Foreskin keratinocyte (primary cell): ENCODE results near the genes CXCL1, ODAPH, FAM47E, STBD1 and SHROOM3.

DNA sequence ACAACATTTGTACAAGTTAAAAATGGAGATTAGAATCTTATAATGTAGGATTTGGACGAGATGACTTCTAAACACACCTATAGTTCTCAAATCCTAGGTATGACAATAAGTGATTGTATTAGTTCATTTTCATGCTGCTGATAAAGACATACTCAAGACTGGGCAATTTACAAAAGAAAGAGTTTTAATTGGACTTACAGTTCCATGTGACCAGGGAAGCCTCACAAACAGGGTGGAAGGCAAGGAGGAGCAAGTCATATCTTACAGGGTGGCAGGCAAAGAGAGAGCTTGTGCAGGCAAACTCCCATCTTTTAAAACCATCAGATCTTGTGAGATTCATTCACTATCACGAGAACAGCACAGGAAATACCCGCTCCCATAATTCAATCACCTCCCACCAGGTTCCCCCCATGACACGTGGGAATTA lies 19.6 kb upstream of the CXCL8 start:
- RAMPAGE, total RNA: no peak

DNA sequence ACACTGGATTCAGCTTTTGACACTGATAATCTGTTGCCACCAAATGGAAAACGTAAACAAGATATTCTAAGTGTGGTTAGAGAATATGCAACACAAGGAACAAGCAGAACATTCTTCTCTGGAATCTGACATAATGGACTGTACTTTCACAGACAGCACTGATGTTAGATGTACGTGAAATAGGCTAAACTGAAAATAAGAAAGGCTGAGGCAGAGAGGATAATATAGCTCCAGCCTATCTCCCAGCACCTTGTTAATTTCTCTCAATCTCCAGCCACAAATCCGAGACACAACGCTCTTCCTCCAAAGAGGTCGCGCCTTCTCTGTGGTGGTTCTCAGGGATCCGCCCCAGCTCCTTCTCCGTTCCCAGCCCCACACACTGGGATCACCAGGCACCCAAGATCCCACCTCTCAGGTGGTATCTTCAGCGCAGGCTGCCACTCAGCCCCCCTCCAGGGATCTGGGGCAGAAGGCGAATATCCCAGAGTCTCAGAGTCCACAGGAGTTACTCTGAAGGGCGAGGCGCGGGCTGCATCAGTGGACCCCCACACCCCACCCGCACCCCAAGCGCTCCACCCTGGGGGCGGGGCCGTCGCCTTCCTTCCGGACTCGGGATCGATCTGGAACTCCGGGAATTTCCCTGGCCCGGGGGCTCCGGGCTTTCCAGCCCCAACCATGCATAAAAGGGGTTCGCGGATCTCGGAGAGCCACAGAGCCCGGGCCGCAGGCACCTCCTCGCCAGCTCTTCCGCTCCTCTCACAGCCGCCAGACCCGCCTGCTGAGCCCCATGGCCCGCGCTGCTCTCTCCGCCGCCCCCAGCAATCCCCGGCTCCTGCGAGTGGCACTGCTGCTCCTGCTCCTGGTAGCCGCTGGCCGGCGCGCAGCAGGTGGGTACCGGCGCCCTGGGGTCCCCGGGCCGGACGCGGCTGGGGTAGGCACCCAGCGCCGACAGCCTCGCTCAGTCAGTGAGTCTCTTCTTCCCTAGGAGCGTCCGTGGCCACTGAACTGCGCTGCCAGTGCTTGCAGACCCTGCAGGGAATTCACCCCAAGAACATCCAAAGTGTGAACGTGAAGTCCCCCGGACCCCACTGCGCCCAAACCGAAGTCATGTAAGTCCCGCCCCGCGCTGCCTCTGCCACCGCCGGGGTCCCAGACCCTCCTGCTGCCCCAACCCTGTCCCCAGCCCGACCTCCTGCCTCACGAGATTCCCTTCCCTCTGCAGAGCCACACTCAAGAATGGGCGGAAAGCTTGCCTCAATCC lies at the start of gene CXCL1:
Gene CXCL1 (plus strand): TSS at position 710 of the 1,261 bp plus-strand sequence.
- RAMPAGE, total RNA: no peak

DNA sequence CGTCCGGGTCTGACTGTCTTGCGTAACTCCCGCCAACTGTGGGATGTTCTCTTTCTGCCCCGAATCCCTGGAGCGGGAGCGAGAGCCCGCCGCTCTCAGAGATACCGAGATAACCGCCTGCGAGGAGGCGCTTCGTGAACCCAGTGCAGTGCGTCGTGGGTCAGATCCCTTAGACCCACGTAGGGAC lies 256 bp upstream of the CXCL2 start:
- RAMPAGE, total RNA: no peak

- RAMPAGE, total RNA: no peak
Observed at GRCh38 chr4:74103906-74104344, 4.9 kb upstream of the CXCL2 start.

DNA sequence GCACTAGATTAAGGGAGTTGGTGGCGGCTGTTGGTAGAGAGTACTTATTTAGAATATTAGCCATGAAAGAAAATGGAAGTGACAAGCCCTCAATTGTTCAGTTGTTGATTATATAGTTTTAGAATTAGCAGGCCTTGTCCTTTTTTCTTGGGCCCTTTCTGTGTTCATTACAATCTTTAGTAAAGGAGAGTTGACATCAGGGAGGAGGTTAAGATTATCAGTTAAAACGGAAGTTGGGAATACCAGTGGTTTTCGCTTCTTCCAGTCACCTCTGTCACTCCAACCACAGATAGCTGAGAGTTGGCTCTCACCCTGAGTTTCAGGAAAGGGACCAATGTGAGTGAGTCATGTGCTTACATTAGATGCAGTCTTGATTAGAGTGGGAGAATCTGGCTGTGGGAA lies 29.7 kb downstream of the EREG start:
- RAMPAGE, total RNA: no peak

DNA sequence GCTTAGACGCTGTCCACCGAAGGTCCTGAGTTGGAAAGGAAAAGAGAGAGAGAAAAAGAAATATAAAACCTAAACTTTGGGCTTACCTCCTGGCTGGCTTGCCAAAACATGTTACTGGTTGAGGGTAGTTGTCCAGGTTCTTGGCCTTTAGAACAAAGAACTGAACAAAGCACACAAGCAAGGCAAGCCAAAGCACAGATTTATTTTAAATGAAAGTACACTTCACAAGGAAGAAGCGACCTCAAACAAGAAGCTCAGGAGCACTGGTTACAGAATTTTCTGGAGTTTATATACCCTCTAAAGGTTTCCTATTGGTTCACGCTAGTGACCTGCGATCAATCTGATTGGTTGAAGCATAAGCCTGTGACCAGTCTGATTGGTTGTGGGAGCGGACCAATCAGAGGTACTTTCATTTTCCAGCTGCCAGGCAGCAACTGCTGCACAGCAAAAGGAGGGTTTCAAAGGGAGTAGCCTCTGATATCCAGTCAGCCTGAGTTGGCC lies 4.7 kb upstream of the AREG start:
- RAMPAGE, total RNA: no peak

GRCh38 chr4:74935017-74935418 lies 2.1 kb downstream of the PARM1 start:
- RAMPAGE, total RNA: no peak

DNA sequence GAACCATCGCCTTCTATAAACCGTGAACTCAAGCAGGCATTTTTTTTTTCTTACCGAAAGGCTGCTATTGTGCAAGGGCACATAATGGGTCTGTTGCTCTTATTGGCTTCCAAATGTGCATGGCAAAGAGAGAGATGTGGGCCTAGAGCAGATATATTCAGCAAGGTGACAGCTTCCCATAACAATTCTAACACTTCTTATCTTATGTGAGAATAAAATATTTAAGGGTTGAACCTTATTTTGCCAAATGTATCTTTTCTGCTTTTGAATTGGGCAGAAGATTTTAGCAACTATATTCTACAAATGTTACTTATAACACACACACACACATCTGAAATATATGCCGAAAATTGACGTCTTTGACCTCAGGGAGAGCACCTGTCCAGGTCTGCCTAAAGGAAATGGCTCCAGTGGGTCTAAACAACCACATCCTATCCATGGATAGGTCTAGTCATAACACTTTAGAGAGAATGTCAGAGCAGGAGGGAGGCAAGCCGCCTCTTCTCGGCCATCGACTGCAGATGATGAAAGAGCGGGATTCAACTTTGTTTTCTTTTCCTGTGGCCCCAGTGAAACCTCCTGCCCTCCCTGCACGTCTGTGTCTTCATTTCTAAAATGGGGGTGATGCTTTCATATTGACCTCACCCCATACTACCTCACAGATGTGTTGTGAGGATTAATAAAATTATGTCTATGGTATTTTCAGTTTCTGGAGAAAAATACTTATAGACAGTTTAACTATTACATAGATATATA lies 115.9 kb downstream of the PARM1 start:
- RAMPAGE, total RNA: no peak

- RAMPAGE, total RNA: no peak
Observed at GRCh38 chr4:75555620-75556133, at the start of gene ODAPH. TSS of gene ODAPH (plus strand) at chr4:75556066.

- RAMPAGE, total RNA: no peak
Observed at GRCh38 chr4:75645017-75645880, 14.9 kb upstream of the CDKL2 start.

DNA sequence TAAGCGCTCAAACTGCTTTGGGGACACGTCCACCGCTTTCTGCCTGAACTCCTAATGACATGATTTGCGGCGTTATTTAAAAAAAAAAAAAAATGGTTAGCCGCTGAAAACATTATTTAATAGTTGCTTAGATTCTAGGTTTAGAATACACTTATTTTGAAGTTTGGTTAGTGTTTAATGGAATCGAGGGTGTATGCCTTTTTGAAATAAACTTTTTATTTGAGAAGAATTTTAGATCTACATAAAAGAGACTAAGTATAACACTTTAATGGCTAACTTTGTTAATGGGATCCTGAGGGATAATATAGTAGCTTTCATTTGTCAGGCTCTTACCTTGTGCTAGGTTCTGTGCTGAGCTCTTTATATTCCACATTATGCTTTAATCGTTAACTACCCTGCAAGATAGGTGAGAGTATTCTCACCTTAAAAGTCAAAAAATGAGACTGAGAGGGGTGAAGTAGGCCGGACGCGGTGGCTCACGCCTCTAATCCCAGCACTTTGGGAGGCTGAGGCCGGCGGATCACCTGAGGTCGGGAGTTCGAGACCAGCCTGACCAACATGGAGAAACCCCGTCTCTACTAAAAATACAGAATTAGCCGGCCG lies 1.3 kb downstream of the USO1 start:
- RAMPAGE, total RNA: no peak

DNA sequence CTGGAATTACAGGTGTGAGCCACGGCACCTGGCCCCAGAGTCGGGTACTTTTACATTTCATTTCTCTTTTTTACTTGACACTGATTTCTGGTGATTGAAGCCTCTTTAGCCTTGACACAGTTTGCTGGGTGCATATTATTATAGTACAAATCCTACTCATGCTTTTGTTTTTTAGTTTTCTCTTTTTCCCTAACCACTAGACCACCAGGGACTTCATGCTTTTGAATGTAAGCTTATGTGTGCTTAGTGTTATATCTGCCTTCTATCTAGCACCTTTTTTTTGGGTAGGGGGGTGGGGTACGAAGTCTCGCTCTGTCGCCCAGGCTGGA lies 4.6 kb downstream of the USO1 start:
- RAMPAGE, total RNA: no peak

DNA sequence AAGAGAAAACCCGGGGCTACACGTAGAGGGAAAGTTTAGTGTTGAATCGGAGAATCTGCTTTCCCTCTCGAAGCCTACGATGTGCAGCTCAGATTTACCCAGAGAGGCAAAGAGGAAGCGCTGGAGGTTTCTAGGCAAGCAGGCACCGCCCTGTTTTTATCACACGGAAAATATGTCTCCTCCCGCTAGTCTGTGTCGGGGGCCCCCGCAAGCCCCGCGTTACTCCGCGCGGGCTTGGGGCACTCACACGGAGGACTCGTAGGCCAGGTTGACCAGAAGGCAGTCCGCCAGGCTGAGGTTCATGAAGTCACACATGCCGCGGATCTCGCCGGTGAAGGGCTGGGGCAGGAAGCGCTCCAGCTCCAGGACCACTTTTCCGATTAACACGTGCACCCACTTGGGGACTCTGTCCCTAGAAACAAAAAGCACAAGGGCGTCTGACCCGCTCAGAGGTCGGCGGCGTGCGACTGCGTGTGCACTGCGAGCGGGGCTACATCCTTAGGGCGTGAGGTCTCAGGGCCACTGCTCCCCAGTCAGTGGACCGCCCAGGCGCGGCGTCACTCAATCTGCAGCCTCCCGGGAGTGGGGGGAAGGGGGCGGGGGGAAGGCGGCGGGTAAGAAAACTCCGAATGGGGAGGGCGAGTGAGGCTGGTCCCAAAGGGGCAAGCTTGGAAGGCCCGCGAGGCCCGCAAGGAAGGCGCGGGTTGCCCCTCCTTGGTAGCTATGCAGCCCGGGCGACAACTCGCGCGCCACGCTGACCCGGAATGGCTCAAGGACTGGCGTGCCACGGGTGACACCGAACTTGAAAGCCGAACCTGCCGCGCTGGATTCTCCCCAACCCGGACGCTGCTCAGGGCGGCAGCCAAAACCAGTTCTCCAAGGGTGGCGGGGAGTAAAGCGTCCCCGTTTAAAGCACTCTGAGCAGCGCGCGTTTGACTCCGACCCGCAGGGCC lies 783 bp downstream of the NAAA start:
- RAMPAGE, total RNA: no peak

GRCh38 chr4:75988972-75989877 lies 1.5 kb downstream of the SDAD1 start:
- RAMPAGE, total RNA: no peak

GRCh38 chr4:76251377-76252583 lies at the start of gene FAM47E:
TSS of gene FAM47E (plus strand) at chr4:76251721.
- RAMPAGE, total RNA: no peak

- RAMPAGE, total RNA: no peak
Observed at GRCh38 chr4:76305842-76307001, at the start of gene STBD1. TSS of gene STBD1 (plus strand) at chr4:76306733.

DNA sequence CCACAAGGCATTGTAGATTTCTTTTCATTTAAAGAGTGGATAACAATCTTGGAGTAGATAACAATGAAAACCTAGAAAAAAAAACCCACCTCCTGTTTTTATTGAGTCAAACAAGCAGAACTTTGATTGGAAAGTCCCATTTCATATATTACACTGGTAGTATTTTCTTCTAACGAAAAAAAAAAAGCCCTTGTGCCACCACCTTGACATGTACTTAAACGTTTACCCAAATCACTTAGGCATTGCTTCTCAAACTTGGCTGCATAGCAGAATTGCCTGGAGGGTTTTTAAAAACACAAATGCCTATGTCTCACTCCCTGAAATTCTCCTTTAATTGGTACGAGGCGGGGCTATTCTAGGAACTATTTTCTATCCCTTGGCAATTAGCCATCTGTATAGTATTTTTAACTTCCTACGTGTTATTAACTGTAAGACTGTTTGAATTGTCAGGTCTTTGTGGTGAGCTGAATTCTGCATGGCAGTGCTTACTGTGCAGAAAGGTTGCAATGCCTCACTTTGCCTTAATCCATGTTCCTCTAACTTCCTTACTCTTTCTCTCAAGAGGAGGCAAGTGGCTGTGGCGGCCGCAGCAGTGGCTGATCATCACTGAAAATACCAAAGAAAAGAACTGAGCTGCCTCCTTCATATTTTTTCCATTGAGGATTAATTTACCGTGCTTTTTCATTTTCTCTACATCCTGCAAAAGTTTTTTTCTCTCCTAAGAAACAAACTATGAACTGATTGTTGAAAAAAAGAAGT lies at the start of gene SHROOM3:
Gene SHROOM3 (plus strand): TSS at position 548 of the 759 bp plus-strand sequence.
- RAMPAGE, total RNA: no peak

- RAMPAGE, total RNA: no peak
Observed at GRCh38 chr4:76569621-76570951, 135.1 kb downstream of the SHROOM3 start.

DNA sequence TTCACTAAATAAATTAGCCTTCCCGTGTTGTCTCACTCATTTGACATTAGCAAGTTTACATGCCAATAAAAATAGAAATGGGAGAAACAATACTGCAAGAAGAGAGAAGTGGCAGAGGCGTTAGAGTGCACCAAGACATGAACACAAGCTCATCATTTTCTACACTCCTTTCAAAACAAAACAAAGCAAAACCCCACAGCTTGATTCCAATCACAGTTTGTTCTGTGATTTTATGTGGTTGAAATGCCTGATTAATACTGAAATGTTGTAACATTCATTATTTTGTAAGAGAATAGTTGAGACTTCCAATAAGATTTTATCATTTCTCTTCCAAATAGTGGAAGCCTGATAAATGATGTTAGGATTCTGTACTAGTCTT lies 136.4 kb downstream of the SHROOM3 start:
- RAMPAGE, total RNA: no peak

DNA sequence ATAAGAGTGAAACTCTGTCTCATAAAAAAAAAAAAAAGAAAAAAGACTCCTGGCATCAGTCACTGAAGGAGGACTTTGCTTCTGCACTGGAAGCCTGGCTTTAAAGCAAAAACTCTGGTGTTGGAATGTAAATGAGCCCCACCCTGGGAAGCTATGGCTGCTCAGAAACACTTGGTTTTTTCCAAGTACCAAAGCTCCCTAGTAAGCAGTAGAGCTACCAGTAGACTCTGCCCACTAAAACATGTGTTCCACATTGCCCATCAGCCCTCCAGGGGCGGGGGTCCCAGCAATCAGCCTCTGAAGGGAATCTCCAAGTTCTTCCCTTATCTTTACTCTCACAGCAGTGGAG lies 154.4 kb downstream of the SHROOM3 start:
- RAMPAGE, total RNA: no peak